Spinal cord (tissue), 3 donors: Measurements from ENCODE around the genes CA14, C1orf54, TARS2 and ECM1.

DNA sequence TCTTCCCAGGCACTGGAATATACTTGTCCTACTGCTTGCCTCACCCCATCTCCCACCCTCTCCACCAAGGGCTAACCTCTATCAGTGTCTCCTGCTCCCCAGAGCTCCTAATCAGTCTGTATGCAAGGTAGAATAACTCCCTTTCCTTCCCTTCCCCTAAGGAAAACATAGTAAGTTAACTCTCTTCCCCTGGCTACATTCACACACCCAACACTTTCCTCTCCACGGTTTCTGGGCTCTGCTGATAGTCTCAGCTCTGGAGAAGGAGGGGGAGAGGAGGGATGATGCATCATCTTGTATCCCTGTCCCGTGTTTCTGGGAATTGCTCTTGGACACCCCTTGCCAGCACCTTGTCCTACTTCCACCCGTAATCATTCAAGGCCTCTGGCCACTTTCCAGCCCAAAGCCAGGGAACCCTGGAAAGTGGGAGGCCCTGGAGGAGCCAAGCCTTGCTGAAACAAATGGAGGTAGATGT is 4.3 kb downstream of the PLEKHO1 start:
- PRO-cap, result no peak
- RAMPAGE, long total RNA, result no peak

- PRO-cap, result no peak
- RAMPAGE, long total RNA, result no peak
Measured at GRCh38 chr1:150226433-150227039, 9.4 kb downstream of the ANP32E start.

DNA sequence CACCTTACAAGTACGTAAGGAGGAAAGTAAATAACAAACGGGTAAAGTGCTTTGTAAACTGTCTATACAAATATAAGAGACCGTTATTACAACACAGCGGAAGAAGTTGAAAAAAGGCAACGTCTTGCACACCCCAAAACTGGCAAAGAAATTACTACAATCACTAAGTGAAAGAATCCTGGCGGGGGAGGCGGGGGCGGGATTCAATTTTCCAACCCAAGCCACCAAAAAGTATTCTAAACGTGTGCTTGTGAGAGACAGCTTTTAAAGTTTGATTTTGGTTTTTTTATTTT is 1.9 kb downstream of the ANP32E start:
- PRO-cap, result no peak
- RAMPAGE, long total RNA, result no peak

DNA sequence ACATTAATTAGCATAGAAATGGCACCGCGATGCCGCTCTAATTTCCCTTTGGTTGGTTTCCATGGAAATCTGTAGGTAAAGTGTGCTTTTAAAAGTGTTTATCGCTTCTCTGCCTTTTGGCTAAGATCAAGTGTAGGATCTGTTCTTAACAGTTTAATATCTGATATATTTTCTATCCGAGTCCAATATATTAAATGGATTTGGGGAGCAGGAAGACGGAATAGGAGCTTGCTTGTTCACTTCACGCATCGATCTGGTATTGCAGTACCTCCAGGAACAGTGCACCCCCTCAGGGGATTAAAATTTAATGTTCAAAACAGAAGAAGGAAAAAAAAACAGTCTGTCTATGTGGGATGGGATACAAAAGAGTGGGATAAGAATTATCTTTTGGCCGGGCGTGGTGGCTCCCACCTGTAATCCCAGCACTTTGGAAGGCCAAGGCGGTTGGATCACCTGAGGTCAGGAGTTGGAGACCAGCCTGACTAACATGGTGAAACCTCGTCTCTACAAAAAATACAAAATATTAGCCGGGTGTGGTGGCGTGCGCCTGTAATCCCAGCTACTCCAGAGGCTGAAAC is 1.0 kb upstream of the ANP32E start:
- PRO-cap, result no peak
- RAMPAGE, long total RNA, result no peak

DNA sequence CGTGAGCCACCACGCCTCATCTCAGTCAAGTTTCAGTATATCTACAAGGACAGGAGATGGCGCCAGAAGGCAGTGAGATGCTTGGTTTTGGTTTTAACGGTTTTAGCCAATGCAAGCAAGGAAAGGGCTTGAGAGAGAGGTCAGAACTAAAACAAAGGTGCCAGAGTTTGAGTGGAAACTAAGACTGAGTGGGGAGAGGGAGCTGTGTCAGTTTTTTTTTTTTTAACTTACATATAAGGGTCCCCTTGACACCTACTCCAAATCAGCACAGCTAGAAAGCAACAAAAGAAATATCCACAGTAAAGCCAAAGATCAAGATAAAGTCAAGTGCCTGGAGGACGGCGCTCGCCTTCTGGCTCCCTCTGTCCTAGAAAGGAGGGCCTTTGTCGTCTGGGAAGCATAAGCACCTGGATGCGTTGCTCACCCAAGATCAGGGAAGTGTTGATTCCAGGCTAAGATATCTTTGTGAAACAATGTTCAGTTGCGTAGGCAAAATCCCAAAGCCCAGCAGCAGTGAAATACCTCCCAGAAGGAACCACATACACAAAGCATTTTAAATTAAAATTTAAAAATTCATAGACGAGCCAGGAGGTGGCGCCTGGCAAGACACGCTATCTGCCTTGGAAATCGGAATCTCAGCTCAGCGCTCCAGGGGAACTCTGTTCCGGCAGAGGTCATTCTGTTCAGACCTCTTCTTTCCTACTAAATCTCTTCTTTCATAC is 1.9 kb upstream of the CA14 start:
- PRO-cap, result no peak
- RAMPAGE, long total RNA, result no peak

- PRO-cap, result no peak
- RAMPAGE, long total RNA, result start-site peak on the plus strand at chr1:150257865-150257877, 38 and 97 reads in 2 replicates
Measured at GRCh38 chr1:150257334-150258612, at the start of gene CA14. TSS of gene CA14 (plus strand) at chr1:150257774.

GRCh38 chr1:150272532-150273017 is at the start of gene C1orf54:
TSS of gene C1orf54 (plus strand) at chr1:150272790.
- PRO-cap, result no peak
- RAMPAGE, long total RNA, result start-site peak on the plus strand at chr1:150272714-150272808, 706 and 287 reads in 2 replicates

- PRO-cap, result no peak
- RAMPAGE, long total RNA, result no peak
Measured at GRCh38 chr1:150364270-150365103, 540 bp downstream of the RPRD2 start.

- PRO-cap, result no peak
- RAMPAGE, long total RNA, result no peak
Measured at GRCh38 chr1:150471216-150472030, 15.8 kb upstream of the TARS2 start.

DNA sequence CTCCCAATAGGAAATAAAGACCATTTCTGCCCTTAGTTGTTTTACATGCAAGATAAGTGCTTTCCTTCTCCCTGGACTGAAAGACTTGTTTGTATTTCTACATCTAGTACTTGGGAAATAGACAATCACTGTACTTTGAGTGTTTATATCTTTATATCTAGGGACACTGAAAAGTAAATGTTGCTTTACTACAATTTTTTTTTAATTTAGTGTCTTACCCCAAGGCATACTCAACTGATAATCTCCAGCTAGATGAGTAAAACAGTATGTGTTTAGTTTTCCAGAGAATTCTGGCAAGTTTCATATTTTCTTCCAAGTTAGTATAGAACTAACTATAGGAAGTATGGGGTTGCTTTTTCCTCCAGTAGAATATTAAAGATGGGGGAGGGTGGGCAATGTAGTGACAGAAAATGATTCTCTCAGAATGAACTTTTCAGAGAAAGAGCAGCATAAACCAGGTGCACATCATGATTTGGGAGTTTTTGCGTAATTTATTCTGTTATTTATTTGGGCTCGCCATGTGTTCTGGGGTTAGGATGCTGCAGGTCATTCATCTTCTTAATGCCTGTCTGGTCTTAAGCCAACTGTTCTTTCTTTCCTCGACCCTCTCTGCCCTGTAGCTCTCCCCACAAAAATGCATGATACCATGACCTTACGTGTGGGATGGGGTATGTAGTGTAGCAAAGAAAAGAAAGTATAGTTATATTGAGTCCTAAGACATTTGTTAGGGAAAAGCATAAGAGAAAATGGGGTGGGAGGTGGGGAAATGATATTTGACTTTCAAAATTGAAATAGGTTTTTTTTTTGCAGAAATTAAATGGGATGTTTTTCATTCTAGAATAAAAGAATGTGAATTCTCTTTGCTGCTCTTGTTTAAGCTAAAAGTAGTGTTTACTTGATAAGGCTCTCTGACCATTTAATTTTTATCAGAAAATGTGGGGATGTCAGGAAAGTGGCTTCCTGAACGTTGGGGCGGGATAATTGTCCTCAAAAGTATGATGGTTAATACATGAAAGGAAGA is 12.4 kb upstream of the TARS2 start:
- PRO-cap, result no peak
- RAMPAGE, long total RNA, result no peak

DNA sequence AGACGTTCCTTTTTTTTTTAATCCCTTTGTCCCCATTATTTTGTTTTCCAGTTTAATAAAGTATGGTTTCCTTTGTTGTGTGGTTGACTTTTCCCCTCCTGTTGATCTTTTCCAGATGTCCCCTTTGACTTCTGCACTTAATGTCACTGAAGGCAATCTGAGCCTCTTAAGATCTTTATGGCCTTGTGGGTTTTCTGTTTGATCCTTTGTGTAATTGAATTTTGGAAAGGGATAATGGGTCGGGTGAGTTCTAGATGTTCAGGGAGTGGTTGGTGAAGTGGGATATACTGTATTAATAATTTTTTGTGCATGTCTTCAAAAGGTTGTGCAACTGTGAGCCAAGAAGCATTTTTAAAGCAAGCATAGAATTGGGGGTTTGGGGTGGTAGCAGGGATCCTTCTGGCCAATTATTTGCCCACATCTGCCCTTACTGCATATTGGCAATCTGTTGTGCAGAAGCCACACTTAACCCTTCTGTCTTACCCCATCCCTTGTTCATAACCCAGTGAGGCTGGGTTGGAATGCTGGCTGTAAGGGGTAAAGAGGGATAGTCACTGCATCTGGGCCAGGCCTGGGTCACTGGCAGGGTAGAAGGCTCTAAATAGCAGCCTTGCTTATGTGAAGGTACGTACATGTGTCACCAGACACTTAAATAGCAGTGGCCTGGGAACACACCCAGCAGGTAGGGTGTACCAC is 10.1 kb upstream of the TARS2 start:
- PRO-cap, result no peak
- RAMPAGE, long total RNA, result no peak

- PRO-cap, result no peak
- RAMPAGE, long total RNA, result no peak
Measured at GRCh38 chr1:150486822-150487773, at the start of gene TARS2. TSS of gene TARS2 (plus strand) at chr1:150487419.

GRCh38 chr1:150505357-150506029 is 2.4 kb upstream of the ECM1 start:
- PRO-cap, result no peak
- RAMPAGE, long total RNA, result no peak

GRCh38 chr1:150507555-150508397 is at the start of gene ECM1:
TSS of gene ECM1 (plus strand) at chr1:150508109.
- PRO-cap, result no peak
- RAMPAGE, long total RNA, result no peak

- PRO-cap, result no peak
- RAMPAGE, long total RNA, result no peak
Measured at GRCh38 chr1:150550584-150551489, 1.6 kb downstream of the ADAMTSL4 start.

DNA sequence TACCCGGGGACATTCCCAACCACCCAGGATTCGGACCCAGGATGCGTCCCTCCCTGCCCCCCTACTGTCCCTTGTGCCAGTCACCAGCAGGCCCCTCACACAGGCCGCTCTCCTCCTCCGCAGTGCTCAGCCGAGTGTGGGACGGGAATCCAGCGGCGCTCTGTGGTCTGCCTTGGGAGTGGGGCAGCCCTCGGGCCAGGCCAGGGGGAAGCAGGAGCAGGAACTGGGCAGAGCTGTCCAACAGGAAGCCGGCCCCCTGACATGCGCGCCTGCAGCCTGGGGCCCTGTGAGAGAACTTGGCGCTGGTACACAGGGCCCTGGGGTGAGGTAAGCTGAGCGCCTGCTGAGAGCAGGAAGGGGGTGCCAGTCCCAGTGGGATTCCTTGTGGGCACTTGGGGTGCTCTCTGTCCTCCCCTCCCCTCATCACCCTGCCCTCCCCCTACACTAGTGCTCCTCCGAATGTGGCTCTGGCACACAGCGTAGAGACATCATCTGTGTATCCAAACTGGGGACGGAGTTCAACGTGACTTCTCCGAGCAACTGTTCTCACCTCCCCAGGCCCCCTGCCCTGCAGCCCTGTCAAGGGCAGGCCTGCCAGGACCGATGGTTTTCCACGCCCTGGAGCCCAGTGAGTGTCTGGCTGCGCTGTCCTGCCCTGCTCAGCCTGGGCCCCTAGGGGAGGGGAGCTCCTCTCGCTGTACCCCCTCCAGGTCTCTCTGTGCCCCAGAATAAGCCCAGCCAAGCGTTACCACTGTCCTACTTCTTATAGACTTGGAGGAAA is 9.8 kb downstream of the ADAMTSL4 start:
- PRO-cap, result no peak
- RAMPAGE, long total RNA, result no peak

- PRO-cap, result no peak
- RAMPAGE, long total RNA, result no peak
Measured at GRCh38 chr1:150564061-150564671, 15.0 kb downstream of the ADAMTSL4 start.

GRCh38 chr1:150576665-150577559 is 2.5 kb downstream of the MCL1 start:
- PRO-cap, result no peak
- RAMPAGE, long total RNA, result no peak

DNA sequence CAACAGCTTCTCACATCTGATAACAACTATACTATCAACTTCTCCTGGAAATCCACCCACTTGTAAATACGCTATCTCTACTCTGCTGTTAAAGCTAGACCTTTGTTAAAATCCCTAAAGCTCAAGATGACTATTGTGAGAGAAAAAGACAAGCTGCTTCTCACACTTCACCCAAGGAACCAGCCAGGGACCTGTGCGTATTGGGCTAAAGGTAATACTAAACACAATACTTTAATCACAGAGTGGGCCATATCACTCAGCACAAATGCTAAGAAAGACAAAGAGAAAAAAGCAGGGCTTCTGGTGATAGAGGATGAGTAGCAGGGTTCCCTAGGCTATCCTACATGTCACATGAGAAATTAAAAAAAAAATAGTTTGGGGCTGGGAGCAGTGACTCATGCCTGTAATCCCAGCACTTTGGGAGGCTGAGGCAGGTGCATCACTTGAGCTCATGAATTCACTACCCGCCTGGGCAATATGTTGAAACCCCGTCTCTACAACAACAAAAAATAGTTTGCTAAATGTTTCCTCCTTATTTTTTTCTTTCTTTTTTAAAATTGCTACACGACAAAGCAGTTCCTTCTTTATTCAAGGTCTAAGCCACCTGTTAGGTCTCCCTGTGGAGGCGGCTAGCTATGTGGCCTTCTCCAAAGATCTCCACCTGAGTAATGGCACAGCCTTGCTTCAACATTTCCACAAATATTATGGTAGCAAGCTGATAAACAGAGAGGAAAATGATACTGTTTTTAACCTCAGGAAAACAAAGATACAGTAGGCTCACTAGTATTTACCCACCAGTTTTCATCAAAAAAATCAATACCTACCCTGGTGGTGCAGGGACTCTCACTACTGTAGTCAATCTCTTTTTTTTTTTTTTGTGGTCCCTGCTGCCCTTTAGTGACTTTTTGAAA is 1.5 kb downstream of the ENSA start:
- PRO-cap, result no peak
- RAMPAGE, long total RNA, result no peak

DNA sequence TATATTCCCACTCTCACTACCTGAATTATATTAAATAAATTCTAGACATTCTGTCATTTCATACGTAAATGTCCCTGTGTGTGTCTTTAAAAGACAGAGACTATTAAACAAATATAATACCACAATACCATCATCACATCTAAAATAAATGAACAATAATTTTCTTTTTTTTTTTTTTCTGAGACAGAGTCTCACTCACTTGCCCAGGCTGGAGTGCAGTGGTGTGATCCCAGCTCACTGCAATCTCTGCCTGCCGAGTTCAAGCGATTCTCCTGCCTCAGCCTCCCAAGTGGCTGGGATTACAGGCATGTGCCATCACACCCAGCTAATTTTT is 2.7 kb upstream of the CTSS start:
- PRO-cap, result no peak
- RAMPAGE, long total RNA, result no peak